ENCODE measurements around the genes LDHAL6A, SLC17A6 and MUC15.

GRCh38 chr11:18455475-18456258 is at the start of gene LDHAL6A:
Gene LDHAL6A (plus strand): TSS chr11:18455856.
- PRO-cap, 2 experiments = no peak in any of the 2 experiments

DNA sequence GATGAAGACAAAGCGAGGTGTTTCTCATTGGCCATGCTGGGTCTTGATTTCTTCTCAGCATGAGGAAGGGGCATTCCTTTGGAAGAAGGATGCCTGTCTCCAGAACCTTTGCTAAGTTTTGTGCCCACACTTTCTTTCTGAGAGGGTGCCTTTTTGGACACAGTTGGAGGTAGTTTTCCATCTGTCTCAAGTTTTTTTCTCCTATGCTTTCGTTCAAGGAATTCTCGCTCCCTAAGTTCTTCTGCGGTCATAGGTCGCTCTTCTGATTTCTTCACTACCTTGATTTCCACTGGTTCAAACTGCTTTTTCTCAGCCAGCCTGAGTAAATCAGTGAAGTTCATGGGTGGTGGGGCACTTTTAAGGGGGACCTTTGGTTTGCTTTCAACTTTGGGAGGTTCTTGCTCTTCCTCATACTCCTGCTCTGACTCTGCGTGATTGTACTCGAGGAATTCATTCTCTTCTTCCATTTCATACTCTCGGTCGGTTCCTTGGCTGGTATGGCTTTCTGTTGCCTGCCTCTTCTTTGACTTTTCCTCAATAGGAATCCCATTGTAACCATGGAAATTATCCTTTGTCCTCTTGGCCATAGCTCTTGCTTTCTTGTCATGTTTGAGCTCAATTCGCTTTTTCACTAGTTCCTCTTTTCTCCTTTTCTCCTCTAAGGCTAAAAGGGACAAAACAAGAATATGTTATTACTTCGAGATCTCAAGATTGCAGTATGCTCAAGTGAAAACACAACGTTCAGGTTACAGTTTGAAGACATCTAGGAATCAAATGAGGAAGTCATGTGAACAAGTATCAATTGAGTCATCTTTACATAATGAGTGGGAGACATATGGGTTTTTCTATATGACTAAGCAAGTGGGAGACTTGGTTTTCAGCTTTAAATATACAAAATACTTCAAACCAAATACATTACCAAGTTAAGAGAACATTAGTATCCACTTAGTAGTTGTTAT is 16.1 kb downstream of the MISFA start:
- PRO-cap, 2 experiments = no peak in any of the 2 experiments

DNA sequence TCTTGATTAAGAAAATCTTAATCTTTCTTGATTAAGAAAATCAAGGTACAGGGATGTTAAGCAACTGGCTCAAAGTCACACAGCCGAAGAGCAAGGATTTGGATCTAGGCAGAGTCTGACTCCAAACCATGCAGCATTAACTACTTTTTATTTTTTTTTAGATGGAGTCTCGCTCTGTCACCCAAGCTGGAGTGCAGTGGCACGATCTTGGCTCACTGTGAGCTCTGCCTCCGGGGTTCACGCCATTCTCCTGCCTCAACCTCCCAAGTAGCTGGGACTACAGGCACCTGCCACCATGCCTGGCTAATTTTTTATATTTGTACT is 20.5 kb upstream of the SPTY2D1 start:
- PRO-cap, 2 experiments = no peak in any of the 2 experiments

GRCh38 chr11:18704376-18704732 is 5.8 kb downstream of the TMEM86A start:
- PRO-cap, 2 experiments = no peak in any of the 2 experiments

GRCh38 chr11:18704733-18705165 is 6.2 kb downstream of the TMEM86A start:
- PRO-cap, 2 experiments = no peak in any of the 2 experiments

GRCh38 chr11:19136468-19137009 is 19.6 kb downstream of the ZDHHC13 start:
- PRO-cap, 2 experiments = no peak in any of the 2 experiments

DNA sequence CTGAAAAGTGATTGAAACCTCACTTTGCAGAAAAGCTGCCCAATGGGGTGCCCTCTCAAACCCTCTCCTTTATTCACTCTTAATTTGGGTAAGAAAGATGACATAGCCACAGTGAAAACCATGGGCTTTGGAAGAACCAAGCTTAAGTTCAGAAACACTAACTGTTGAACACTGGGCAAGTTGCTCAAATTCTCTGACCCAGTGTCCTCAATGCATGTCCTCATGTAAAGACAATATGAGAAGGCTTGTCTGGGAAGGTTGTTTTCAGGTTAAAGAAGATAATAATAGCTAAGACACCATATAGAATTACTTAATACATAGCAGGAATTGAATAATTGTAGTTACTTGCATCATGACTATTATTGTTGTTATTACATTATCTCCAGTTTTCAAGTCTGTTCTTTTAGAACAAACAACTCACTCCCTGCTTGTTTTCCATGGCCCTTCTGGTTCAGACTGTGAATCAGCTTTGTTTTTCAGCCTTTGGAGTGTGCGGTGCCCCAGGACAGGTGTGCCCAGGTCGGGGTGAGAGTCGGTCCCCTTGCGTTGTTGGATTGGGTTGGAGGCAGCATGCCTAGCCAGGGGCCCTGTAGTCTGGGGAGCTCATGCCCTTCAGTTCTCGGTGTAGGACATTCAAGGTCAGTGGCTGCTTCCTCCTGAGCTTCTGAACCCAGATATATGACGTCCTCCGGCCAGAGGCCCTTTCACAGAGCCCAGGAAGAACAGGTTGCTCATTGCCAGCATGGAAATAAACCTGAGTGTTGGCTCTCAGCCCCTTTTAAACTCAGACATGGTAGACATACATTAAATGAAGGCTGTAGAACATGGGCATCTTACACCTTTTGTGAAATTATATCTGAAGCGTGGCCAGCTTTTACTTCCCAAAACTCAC is 2.9 kb downstream of the CSRP3 start:
- PRO-cap, 2 experiments = peak in 1 of 2 experiments; most common minus-strand start position 75 of the sequence (in 1)

DNA sequence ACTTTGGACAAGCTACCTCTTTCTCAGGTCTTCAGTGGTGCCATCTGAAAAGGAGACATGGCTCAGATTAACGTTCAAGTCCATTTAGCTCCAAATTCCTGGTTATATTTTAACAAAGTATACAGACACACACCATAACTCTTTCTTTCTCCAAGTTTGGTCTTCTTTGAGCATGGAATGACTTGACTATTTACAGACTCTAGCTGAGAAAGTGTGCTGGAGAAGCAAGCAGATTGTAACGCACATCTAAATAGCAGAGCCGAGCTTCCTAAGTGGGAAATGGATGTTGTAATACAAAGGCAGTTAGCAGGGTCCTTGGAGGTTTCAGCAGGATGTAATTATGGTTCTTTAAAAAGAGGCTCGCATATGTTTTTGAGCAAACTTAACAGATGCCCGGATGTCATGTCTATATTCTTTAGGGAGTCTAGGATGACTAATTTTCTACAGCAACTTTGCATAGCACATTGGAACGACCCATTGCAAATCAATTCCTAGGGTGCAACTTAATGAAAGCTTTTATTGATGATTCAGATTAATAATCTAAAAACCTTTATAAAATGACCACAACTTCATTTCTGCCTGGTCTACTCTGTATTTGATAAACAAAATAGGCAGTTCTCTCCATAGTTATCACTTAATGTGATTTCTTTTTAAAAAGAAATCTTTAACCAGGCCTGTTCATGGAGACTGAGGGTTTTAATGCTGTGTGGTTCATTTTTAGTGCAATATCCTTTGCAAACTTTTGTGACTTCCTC is 128.3 kb upstream of the E2F8 start:
- PRO-cap, 2 experiments = no peak in any of the 2 experiments

DNA sequence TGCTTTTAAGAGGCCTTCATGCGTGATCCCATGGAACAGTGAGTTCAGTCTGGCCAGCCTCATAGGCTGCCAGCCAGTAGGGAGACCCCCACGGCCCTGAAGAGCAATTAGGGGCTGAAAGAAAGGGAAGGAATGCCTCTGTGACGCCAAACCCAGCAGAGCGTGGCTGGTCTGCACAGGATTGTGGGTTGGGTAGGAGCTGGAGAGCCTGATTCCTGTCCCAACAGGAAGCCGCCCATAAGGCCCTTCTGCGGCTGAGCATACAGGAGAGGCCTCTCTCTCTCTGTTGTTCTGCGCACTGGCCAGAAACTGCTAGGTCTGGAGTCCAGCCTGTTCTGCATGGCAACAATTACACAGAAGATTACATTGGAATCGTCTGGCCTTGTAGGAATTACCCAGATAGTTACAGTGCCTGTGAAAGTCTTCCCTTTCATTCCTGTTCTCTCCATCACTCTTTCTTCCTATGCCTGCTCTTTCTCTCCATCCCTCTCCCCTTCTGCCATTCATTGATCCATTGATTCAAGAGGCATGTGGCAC is 181.6 kb upstream of the E2F8 start:
- PRO-cap, 2 experiments = no peak in any of the 2 experiments

DNA sequence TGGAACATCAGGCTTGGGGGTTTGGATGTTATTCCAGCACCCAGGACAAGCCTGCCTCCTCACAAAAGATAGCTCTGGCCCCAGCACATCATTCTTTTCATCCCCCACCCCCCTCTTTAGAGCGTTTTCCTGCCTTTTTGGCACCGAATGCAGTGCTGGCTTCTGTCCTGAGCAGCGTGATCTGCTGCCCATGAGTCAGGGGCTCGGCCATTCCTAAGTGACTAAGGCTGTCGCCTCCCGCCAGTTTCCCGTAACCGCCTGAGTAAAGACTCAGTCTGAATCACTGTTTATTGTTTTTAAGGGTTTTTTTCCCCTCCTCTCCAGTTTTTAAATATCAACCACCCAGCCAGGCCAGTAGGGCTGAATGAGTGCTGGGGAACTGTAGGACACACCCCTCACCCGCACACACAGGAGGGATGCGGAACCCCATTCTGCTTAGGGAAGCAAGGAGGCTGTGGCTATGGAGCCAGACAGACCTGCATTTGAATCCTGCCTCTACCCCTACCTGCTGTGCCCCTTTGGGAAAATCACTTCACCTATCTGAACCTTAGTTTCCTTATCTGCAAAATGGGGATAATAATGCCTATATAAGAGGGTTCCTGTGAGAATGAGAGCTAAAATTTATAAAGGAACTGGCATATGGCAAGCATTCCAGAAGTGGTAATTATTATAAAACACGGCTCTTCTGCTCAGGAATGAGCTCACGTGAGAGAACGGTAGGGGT is 32.4 kb upstream of the NAV2 start:
- PRO-cap, 2 experiments = no peak in any of the 2 experiments

DNA sequence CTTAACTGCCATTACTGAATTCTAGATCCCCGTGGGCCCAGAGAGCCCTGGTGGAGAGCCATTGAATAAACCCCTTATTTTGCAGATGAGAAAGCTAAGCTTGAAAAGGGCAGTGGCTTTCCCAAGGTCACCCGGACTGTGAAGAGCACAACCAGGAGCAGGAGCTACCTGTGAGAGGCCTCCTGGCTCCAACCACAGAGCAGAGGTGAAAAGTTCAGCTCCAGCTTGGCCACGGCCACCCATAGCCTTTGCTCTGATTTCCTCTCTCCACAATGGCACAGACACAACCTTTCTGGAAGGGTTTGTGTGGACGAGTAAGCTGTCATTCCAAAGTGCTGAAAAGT is 14.3 kb upstream of the NAV2 start:
- PRO-cap, 2 experiments = no peak in any of the 2 experiments

- PRO-cap, 2 experiments = no peak in any of the 2 experiments
These were observed 2.8 kb downstream of the NAV2 start for GRCh38 chr11:19715377-19715904.

DNA sequence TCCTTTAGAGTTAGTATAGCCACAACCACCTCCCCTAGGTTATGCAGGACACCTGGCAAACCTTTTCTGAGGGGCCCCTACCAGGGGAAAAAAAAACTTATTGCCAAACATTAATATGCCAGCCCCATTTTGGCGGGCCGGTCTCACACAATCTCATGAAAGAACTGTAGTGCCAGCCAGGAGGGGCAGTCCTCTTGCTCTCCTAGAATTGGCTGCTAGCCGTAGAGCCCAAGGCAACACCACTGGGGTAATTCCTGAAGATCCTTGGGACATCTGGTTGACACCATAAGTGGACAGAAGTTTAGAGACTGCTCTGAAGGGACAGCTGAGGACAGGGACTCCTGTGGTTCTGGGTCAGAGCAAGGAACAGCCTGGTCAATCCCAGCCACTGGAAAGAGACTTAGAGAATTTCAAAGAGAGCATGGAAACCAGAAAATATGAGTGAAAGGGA is 24.2 kb downstream of the NAV2 start:
- PRO-cap, 2 experiments = no peak in any of the 2 experiments

GRCh38 chr11:19803890-19804134 is 91.2 kb downstream of the NAV2 start:
- PRO-cap, 2 experiments = no peak in any of the 2 experiments

DNA sequence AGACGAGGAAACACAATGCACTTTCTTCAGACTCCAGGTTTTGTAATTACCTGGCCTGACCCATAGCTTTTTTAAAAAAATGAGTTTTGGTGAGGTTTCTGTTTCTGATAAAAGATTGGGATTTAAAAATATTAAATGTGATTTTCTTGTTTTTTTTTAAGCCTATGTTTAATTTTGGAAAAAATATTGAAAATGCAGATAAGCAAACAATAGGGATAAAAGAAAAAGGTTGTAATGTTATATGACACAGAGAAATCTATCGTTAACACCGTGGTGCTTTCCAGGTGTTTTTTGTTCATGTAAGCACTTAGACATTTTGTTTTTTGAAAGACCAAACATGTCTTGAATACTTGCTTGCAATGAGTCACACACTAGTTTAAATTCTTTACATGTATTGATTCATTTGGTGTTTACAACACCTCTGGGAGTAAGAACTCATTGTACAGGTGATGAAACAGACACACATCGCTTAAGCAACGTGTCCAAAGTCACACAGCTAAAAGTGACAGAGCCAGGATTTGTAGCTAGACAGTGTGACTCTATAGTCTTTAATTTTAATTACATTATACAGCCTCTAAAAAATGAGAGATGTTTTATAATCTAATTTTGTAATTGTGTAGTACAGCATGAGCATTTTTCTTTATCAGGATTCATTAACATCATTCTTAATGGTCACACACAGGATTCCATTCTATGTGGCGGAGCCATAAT is 149.0 kb downstream of the DBX1 start:
- PRO-cap, 2 experiments = no peak in any of the 2 experiments

DNA sequence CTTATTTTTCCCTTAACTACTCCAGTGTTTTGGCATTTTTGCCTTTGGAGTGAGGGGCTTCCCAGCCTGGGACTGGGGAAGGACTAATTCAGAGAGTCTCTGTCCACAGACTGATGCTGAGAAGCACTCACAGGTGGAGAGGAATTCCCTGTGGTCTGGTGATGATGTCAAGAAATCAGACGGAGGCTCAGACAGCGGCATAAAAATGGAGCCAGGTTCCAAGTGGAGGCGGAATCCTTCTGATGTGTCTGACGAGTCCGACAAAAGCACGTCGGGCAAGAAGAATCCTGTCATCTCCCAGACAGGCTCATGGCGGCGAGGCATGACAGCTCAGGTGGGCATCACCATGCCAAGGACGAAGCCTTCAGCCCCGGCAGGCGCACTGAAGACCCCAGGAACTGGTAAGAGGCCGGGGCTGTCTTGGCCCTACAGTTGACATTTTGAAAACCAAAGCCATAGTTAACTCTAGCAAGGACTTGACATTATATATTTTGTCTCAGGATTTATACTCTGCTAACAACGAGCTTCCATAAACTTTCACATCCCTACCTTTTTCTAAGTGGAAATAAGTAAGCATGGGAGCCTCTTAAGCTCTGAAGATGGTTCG is 116.3 kb downstream of the DBX1 start:
- PRO-cap, 2 experiments = no peak in any of the 2 experiments

DNA sequence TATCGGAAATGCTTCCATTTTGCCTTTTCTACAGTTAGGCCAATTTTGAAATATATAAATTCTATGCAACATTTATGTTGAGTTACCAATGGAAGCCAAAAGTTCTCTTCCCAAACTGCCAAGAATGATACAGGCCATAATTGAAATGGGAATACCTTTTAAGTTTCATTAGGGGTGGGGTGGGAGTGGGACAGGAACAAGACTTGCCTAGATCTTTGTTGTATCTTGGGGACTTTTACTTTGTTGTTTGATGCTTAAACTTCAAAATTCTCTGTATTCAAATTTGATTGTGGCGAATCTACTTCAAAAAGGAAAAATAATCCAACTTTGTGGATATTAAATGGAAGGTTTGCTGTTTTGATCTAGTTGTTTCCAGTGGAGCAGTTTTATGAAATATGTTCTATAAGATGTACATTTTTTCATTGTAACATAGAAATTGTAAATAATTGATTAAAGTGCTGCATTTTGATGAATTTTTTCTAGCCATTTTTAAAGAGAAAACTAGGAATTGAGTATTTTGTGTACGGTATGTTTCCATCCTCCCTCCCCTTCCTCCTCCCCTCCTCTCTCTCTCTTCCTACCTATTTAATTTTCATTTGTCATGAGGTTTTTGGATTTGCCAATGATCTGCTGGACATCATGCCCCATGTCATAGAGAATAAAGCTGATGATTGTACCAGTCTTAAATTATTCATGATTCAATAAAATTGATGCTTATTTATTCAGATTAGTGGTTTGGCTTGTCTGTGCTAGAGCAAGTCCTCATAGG is 39.2 kb downstream of the DBX1 start:
- PRO-cap, 2 experiments = no peak in any of the 2 experiments

- PRO-cap, 2 experiments = no peak in any of the 2 experiments
These were observed at the start of gene SLC17A6 for GRCh38 chr11:22338092-22338433. Gene SLC17A6 (plus strand): TSS chr11:22338381.

GRCh38 chr11:26571837-26573348 is at the start of gene MUC15:
Gene MUC15 (minus strand): TSS chr11:26572263.
- PRO-cap, 2 experiments = no peak in any of the 2 experiments

- PRO-cap, 2 experiments = peak in 1 of 2 experiments; most common plus-strand start chr11:27233827 (in 1); most common minus-strand start chr11:27234163 (in 1)
These were observed 129.1 kb downstream of the CCDC34 start for GRCh38 chr11:27233515-27234703.